H7 (cell line): ENCODE measurements around the genes ZEB2, RBM43 and NEB.

GRCh38 chr2:144443836-144444423, 76.0 kb downstream of the ZEB2 start:
- RAMPAGE, long total RNA = no peak

DNA sequence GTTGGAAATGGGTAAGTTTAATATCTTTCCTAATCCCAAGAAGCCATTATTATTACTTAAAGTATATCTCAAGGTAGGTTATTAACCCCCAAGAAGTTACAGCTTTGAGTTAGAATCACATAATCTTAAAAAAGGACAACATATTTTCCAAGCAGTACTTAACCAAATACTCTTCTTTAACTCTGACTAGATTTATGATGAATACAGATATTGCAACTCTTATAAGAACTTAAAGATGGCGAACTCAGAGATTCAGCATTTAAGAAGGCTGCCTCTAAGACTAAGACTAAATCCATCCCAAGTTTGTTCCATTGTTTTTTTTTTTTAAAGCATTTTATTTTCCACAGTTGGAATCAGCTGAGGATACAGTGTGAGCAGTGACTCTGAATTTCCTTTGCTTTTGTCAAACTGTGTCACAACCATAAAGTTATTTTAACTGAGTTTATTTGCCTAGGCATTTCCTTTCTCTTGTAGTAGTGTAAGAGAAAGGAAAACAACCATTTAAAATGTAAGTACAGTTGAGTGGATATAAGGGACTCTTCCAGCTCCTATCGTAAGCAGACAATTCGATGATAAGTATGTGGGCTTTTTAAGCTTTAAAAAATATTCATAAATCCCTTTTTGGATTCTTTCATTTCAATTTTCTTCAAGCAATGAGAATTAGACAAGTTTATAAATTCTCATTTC, 64.0 kb downstream of the ZEB2 start:
- RAMPAGE, long total RNA = no peak

DNA sequence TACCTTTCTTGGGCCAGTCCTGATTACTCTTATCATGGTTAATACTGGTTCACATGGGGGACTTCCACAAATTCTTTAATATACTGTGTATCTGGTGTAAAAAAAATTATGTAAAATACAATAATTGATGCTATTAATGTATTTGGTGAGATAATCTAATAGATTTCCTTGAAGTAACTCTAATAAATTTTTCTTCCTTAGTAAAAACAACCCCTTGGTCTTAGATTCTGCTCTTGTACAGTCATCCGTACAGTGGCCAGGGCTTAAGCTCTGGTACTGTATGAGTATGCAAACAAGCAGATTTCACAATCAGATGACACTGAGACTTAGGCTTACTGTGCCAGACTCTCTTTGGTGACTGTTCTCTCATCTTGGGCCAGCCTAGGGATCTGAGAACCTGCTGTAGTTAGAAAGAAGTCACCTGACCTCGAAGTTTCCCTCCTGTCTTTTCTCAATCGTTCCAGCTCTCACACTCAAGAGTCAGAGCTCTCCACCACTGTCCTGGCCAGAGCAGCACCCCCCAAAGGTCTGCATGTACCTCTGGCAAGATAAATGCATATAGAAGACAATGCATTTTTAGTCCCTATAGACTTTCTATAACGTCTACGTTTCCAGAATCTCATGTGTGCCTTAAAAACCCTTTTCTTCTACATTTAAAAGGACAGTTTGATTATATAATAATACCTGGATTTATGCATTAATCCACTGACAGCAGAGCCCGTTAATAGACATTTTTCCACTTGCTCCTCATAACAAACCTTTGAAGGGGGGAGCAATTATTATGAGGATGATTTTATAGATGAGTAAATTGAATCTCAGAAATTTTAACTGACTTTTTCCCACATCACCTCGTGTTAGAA, 63.2 kb downstream of the ZEB2 start:
- RAMPAGE, long total RNA = no peak

DNA sequence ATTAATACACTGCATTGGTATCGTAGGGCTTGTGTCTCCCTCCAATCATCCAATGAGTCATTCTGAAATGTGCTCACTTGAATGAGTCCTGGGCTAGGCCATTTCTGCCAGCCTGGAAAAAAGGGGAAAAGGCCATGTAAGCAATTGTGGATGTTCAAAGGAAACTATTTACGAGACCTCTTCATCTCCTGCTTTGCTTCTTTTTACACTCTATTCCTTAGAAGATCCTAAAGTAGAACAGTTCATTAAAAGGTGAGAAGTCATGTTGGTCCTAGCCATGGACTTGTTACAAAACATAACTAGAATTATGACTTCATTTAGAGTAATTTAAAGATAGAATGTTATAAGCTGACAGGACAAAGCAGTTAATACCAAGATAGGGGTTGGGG, 18.7 kb downstream of the ZEB2 start:
- RAMPAGE, long total RNA = no peak

DNA sequence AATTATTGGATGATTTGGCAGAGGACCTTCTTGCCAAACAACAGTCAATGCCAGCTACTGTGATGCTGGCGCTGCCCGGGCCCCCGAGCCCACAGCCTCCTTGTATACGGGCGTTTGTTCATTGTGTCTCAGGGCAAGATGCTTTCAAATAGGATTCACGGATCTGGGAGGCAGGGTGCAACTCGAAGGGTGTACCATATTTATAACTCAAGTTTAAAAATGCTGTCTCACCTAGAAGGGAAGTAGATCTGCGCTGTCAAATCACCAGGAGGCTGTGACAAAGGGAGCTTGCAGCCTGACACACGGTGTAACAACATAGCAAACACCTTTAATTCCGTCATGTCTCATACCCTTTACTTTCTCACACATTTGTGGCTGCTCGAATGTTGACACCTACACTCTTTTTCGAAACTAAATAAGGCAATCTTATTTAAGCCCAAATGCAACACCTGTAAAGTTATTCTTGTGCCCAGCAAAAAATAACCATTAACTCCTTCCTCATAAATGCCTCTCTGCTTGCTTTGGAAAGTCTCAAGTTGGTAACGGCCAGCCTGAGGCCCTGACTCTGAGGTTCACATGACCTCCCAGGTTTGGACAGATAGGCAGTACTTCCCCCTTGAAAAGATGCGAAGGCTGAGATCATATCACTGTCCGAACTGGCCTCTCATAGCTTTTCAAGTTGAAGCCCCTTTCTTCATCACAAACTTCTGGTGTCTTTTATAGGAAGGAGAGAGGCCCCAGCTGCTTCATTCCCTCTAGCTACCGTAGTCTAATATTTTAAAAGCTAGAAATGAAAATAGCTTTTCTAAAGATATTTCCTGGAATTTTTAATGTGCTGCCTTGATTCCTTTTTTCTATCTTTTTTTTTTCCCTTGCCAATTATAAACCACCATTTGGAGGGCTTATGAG, 11.6 kb downstream of the ZEB2 start:
- RAMPAGE, long total RNA = no peak

DNA sequence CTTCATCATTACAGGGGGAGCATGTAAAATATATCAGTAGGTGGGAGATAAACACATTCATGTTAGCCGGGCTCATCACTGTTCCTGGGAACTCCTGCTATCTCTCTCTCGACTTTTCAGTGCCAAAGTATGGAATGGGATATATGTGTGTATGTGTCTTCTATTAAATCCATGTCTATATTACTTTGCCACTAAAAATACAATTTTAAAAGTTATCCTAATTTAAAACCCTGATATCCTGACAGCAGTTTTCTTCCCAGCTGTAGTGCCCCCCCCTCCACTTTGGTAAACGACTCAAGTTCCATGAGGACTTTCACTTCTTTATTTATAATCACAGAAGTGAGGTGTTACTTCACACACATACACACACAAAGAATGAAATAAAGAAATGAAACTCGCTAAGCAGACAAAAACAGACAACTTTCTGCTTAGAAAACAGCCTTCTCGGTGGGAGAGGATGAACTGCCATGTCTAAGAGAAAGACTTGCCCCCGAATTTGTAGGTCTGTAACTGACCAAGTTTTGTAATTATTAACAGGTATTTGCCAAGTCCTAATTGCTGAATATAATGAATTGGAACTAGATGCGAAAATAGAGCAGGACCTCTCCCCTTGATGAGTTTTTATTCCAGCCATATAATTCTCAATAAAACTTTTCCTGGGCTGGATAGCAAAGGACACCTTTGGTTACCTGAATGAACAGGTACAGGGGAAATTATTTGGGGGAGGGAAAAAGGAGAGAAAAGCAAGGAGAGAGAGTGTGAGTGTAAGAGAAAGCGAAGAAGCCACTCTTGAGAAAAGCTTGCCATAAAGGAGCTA, 737 bp downstream of the ZEB2 start:
- RAMPAGE, long total RNA = no peak

- RAMPAGE, long total RNA = no peak
These were observed at the start of gene ZEB2 for GRCh38 chr2:144519791-144520833. ZEB2 (minus strand) TSS chr2:144520119.

GRCh38 chr2:144529877-144530169, 9.9 kb upstream of the ZEB2 start:
- RAMPAGE, long total RNA = no peak

- RAMPAGE, long total RNA = no peak
These were observed 122.9 kb upstream of the ZEB2 start for GRCh38 chr2:144642944-144643170.

DNA sequence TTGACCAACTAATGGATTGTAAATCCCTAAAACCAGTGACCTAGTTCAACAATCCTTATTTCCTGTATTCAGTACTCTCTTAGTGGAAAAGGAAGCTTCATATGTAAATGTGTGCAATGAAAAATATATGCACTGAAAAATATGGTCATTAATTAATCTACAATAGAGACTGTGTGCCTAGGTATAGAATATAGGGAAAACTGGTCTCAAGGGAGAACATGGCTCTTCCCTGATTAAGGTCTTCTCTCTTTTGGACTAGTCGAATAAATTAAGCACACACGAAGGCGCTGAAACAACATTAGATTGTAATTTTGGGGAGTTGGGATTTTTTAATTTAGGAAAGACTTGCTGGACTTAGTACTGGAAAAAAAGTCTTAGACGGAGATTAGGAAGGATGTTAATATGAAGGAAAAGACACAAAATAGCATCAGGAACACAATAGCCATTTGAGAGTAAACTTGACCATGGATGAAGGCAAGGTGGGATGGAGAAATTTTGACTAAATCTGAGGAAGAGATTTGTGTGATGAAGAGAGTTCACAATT, 7.6 kb downstream of the ACVR2A start:
- RAMPAGE, long total RNA = no peak

GRCh38 chr2:148102162-148102786, 81.4 kb downstream of the MBD5 start:
- RAMPAGE, long total RNA = no peak

DNA sequence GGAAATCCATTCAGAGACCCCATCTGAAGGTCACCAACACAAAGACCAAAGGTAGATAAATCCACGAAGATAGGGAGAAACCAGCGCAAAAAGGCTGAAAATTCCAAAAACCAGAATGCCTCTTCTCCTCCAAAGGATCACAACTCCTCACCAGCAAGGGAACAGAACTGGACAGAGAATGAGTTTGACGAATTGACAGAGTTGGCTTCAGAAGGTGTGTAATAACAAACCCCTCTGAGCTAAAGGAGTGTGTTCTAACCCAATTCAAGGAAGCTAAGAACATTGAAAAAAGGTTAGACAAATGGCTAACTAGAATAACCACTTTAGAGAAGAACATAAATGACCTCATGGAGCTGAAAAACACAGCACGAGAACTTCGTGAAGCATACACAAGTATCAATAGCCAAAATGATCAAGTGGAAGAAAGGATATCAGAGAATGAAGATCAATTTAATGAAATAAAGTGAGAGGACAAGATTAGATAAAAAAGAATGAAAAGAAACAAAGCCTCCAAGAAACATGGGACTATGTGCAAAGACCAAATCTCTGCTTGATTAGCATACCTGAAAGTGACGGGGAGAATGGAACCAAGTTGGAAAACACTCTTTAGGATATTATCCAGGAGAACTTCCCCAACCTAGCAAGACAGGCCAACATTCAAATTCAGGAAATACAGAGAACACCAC, 222.0 kb upstream of the EPC2 start:
- RAMPAGE, long total RNA = no peak

- RAMPAGE, long total RNA = no peak
These were observed 116.4 kb upstream of the EPC2 start for GRCh38 chr2:148528188-148528566.

GRCh38 chr2:148645981-148646351, 1.4 kb downstream of the EPC2 start:
- RAMPAGE, long total RNA = no peak

GRCh38 chr2:149111323-149111965, 72.9 kb downstream of the LYPD6B start:
- RAMPAGE, long total RNA = no peak

GRCh38 chr2:150319548-150319924, 167.9 kb downstream of the RND3 start:
- RAMPAGE, long total RNA = no peak

DNA sequence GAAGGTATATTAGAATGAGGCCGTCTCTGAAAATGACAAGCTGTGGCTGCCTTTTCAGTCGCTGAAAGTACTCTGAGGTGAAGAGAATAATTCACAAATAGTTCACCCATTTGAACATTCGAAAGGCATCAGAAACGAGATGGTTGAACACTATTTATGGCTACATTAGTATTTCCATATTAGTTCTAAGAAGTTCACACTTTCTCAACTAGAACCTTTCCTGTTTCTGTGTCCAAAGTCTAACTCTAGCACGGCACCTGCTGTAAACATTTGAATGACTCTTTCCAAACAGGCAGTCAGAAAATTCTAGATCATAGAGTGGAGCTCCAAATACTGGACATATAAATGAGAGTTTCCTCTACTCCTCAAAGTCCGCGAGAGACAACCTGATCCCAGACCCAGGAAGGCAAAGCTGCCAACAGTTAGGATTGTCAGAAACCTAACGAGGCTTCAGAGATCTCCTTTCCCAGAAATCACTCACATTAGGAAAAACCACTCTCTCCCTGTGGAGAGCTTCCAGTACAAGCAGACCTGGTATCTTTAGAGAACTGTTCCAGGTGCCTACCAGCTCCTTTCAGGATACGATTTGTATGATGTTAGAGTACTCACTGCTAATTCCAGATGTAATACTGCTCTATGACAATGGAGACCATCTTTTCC, 10.6 kb downstream of the RND3 start:
- RAMPAGE, long total RNA = no peak

- RAMPAGE, long total RNA = no peak
These were observed at the start of gene RBM43 for GRCh38 chr2:151261184-151262207. RBM43 (minus strand) TSS chr2:151261863.

DNA sequence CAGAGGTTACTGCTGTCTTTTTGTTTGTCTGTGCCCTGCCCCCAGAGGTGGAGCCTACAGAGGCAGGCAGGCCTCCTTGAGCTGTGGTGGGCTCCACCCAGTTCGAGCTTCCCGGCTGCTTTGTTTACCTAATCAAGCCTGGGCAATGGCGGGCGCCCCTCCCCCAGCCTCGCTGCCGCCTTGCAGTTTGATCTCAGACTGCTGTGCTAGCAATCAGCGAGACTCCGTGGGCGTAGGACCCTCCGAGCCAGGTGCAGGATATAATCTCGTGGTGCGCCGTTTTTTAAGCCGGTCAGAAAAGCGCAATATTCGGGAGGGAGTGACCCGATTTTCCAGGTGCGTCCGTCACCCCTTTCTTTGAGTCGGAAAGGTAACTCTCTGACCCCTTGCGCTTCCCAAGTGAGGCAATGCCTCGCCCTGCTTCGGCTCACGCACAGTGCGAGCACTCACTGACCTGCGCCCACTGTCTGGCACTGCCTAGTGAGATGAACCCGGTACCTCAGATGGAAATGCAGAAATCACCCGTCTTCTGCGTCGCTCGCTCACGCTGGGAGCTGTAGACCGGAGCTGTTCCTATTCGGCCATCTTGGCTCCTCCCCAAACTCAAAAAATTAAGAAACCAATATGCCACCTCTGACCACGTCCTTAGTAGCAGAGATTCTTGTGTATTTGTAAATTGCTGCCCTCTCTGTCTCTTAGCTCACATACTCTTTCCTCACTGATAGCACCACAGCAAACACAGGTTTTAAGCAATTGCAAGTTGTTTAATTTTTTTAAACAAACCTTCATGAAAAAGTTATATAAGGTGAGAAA, 29.8 kb downstream of the NEB start:
- RAMPAGE, long total RNA = no peak

DNA sequence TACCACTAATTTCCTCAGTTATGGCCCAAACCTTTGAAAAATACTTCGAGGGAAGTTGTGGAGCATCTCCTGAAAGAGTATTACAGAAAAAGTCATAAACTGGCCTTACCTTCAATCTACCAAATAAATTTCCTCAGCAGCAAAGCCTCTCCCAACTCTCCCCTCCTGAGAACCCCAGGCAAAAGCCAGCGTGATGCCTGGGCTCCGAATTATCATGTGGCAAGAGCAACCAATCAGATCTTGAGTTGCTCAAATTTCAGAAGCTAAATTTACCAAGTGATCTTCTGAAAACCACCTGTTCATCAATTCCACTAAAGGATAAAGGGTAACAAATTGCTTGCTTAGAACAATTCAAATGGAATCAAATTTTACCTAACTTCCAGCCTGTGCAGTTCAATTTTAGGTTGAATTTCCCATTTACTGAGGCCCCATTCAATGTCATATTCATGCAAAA, at the start of gene NEB:
TSS of gene NEB (minus strand) at position 188 of the 454 bp plus-strand sequence.
- RAMPAGE, long total RNA = no peak